Metastatic Liver Carcinoma in the Lung (tissue), 2 donors: ENCODE measurements around a stretch of chr7.

DNA sequence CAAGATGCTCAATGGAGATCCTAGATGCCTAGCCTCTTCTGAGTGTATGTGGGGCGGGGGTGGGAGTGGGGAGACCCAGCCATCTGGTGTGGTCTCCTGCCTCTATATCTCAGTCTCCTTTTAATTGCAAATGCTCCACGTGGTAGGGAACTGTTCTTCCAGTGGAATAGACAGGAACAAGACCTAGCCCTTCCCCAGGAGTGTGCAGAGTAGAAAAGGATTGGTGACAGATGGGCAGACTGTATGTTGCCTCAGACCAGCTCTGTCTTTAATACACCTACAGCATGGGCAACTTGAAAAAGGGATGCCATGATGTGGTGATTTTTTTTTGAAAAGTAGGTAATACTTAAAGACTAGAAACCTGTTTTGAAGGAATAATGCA is 12.6 kb downstream of the CYP3A5 start:
- PRO-cap, 2 experiments: no peak in any of the 2 experiments

DNA sequence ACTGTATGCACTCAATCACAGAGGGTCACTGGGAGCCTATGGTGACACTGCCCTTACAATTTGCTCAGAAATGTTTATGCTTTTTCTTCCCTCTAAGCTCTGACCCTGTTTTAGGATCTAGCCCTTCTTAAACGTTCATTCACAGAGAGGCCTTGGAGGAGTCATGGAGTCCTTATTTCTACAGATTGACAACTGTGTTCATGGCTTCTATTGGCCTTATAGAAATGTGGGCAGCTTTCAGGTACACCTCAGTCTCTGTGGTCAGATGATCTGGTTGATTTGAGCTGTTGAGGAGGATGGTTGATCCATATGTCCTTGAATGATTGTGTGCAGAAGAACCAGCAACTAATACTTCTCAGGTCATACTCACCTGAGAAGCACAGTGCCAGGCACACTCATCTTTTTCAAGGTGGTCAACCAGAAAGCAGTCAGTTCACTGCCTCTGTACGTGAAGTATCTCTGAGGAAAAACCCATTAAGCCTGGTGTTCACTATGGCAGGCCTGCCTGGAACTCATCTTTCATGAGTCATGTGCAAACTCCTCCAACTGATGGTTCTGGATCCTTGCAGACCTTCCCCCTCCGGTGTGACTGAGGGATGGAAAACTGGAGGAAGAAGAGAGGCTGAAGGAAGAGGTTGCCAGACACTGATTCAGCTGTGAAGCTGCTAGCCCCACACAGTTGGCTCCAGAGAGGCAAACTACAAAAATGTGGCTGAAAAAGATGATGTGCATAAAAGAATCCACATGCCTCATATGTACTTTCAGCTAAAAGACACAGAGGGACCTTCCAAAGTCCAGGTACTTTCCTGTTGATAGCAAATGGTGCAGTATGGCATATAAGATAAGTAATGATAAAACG is 2.9 kb downstream of the CYP3A5 start:
- PRO-cap, 2 experiments: peak in 1 of 2 experiments; most common plus-strand start position 641 of the sequence (in 1); most common minus-strand start position 516 of the sequence (in 1)

GRCh38 chr7:100093487-100094521 is 5.0 kb downstream of the COPS6 start:
- PRO-cap, 2 experiments: peak in 2 of 2 experiments; most common minus-strand start chr7:100093592 (in 2)

- PRO-cap, 2 experiments: no peak in any of the 2 experiments
Measured at GRCh38 chr7:100154281-100155319, 3.9 kb downstream of the TRAPPC14 start.

DNA sequence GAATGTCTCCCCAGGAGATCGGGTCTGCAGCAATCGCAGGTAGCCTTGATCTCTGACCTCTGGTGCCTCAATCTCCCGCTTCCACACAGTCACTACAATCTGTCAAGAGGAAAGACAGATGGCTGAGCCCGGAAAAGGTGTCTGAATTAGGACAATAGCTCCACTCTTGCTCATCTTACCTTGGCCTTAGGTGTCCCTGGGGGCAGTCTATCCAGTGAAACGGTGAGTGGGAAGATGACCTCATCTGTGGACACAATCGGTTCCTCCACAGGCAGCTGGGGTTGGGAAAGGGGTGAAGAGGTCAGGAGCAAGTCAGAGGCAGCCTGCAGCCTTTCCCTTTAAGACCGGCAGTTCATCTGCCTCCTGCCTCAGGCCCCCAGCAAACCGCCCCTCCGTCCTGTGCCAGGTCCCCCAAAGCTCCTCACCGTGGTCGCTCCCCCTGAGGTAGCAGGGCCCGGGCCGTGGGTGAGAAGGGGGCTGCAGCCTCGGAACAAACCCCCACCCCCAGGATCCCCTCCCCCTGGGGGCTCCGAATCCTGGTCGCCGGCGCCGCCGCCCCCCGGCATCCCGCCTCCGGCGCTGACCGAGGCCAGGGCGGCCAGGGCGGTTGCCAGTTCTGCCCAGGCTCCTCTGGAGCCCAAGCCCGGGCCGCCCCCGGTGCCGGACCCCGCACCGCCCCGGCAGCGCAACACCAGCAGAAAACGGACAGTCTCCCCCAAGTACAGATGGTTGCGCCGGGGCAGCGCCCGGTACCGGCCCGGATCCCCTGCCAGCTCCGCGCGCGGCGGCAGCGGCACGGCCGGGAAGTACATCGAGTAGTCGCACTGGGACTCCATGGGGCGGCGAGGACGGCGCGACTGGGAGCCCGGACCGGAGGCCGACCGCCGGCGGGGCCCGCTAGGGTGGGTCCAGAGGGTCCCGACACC is 596 bp downstream of the TRAPPC14 start:
- PRO-cap, 2 experiments: peak in 1 of 2 experiments; most common plus-strand start position 293 of the sequence (in 1)

GRCh38 chr7:100210096-100211105 is 9.3 kb upstream of the PVRIG start:
- PRO-cap, 2 experiments: no peak in any of the 2 experiments

DNA sequence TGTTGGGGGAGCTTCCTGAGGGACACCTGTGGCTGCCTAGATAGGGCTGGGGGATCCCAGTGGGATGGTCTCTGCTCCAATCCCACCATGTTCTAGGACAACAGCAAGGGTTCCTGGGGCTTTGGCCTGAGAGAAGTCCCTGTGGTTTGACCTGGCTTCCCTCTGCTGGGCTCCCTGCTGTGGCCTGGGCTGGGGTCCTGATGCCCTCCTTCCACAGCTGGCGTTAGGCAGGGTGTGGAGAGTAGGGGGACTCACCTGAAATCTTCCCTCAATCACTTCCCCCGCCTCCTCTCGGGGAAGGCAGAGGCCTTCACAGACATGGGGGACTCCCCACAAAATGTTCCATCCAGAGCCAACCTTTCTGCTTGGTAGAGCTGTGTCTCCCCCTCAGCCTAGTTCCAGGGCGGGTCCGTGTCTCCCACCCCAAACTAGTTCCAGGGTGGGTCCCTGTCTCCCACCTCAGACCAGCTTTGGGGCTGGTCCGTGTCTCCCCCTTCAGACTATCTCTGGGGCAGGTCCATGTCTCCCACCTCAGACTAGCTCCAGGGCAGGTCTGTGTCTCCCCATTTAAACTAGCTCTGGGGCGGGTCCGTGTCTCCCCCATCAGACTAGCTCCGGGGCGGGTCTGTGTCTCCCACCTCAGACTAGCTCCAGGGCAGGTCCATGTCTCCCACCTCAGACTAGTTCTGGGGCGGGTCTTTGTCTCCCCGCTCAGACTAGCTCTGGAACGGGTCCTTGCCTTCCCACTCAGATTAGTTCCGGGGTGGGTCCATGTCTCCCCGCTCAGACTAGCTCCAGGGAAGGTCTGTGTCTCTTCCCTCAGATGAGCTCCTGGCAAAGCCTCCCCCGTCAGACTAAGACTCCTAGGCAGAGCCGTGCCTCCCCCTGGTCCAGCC is 2.2 kb downstream of the PVRIG start:
- PRO-cap, 2 experiments: no peak in any of the 2 experiments

DNA sequence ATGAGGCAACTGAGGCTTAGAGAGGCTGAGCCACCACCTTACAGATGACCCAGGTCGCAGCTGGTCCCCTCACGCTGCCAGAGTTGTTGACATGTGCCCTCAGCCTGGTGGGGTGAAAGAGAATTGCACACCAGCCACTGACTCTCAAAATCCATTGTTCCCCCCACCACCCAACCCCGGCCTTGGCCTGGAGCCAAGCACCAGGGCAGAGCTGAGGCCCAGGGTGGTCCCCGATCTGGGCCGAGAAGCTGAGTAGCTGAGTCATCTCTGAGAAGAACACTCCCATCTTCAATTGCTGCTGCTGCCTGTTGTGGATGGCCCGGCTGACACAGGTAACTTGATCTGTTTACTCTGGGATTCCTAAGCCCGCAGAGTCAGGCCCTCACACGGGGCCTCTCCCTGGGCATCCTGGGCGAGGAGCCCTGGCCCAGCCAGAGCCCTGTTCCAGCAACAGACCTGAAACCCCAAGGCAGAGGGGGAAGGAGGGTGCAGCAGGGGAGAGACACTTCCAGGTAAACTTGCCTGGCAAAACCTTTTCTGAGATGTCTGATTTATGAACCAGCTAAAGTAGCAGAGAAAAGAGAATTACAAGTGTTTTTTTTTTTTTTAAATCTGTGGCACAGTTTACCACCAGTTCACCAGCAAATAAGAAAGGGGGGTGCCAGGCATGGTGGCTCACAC is 27.6 kb downstream of the PVRIG start:
- PRO-cap, 2 experiments: no peak in any of the 2 experiments

DNA sequence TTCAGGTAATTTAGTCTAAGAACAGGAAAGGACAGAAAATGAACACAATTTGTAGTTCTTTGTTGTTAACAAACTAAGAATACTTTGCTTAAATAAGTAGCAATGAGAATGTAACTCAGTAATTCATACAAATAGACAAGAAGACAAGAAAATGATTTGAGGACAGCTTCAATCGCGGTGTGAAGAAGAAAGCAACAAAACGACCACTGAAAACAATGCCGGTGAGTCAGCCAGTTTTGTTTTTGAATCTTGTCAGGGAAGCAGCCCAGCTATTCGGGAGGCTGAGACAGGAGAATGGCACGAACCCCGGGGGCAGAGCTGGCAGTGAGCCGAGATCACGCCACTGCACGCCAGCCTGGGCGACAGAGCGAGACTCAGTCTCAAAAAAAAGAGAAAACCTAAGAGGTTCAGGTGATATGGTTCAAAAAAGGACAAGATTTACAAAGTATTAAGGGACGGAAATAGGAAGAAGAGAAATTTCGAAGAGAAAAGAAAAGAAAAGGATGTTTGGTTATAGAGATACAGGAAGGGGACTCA is 19.8 kb upstream of the PILRB start:
- PRO-cap, 2 experiments: no peak in any of the 2 experiments

GRCh38 chr7:100367998-100368975 is 5.0 kb upstream of the PILRA start:
- PRO-cap, 2 experiments: peak in 1 of 2 experiments; most common minus-strand start chr7:100368372 (in 1)

DNA sequence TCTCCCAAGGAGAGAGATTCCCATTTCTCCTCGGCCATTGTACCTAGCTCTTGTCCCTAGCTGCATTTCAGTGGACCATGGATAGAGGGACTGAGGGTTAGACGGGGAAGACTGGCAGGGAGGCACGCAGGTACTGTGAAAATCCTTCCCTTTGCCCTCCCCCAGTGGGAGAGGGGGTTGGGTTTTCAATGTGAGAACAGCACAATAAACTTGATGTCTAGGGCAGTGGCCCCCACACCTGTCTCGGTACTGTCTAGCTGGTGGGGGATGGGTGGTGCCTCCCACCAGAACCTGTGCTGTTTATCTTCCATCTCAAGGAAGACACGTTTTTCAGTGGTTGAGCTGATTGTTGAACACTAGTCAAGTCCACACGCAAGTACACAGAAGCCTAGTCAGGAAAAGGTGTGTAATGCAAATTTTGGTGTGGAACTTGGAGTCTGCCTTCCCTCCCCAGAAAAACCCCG is 2.4 kb downstream of the PPP1R35 start:
- PRO-cap, 2 experiments: no peak in any of the 2 experiments

DNA sequence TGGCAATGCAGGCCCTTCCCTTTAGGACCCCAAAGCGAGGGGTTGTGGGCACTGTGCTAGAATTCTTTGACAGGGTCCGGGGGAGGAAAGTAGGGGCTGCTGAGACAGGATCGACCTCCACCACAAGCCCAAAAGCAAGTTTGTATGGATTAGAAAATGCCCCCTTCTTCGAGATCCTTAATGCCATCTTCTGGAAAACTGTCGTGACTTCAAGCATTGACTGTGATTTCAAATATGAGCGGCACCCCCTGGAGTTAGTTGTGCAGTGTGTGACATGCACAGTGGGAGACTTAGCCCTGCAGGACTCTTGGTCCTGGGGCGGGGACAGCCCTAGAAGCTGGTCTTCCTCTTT is 6.6 kb upstream of the SPACDR start:
- PRO-cap, 2 experiments: no peak in any of the 2 experiments

DNA sequence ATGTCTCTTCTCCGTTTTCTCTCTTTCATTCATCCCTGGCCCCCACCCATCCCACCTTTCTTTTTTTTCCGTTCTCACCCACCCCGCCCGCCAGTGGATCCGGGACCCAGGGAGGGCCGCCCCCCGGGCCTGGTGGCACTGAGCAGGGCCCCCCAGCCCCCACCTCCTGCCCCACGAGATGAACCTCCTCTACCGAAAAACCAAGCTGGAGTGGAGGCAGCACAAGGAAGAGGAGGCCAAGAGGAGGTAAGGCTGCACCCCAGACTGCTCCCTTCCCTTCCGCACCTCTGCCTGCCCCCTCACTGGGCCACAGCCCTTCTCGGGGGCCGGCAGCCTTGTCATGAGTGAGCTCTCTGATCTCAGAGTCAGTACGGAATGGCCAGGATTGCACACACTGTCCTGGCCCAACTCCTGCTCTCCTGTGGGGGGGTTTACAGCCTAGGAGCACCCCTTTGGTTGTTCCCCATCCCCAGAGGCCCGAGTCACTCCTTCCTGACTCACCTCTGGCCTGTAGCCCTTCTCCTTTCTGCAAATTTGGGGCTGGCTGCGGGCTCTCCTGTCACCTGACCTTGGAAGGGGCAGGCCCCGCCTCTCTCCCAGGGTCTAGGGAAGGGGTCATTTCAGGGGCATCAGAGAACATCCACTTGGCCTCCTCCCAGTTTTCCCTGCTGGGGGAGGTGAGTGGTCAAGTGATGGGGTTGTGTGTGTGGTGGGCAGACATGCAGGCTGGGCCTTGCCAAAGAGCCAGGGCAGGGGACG is 1.6 kb downstream of the NYAP1 start:
- PRO-cap, 2 experiments: no peak in any of the 2 experiments

DNA sequence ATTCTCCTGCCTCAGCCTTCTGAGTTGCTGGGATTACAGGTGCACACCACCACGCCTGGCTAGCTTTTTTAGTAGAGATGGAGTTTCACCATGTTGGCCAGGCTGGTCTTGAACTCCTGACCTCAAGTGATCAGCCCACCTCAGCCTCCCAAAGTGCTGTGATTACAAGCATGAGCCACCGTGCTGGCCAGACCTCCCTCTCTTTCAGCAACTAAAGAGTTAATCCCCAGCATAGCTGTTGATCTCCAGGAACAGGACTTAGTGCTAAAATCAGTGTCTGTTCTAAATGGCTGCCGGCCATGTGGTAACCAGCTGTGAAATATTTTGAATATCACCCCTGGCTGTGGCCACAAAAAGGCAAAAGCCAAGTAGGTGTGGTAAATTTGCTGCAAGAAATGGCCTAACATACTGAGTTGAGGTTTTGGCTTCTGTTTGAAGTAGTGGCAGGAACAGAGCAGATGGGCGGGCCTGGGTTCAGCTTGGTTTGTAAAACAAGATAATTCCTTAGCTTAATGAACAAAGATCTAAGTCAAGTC is 22.9 kb upstream of the AGFG2 start:
- PRO-cap, 2 experiments: no peak in any of the 2 experiments

DNA sequence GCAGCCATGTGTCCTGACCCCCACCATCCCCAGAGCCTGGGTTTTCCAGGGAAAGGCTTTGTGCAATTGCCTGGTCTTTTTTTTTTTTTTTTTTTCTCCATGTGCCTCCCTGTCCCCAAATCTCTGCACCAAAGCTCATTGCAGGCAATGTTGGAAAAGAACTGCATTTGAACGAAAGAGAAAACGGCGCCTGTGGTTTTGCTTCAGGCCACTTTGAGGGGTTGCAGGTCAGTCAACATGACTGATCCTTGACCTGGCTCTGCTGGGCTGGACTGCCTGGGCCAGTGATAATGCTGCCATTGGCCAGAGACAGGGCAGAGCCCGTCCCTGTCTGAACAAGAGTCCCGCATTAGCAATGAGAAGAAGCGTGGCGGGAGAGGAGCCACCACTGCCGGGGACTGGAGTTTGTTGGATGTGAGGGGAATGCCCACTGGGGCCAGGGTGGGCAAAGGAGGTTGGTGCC is 7.9 kb downstream of the SAP25 start:
- PRO-cap, 2 experiments: no peak in any of the 2 experiments

DNA sequence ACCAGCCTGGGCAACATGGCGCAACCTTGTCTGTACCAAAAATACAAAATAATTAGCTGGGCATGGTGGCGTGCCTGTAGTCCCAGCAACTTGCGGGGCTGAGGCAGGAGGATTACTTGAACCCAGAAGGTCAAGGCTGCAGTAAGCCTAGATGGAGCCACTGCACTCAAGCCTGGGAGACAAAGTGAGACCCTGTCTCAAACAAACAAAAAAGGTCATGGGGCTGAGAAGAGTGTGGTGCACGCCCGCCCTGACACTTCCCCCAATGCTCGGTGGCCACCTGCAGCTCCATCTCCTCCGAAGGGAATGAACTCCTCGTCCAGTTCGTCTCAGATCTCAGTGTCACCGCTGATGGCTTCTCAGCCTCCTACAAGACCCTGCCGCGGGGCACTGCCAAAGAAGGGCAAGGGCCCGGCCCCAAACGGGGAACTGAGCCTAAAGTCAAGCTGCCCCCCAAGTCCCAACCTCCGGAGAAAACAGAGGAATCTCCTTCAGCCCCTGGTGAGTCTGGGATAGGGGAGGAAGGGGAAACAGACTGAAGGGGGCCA is 4.0 kb downstream of the PCOLCE start:
- PRO-cap, 2 experiments: no peak in any of the 2 experiments

- PRO-cap, 2 experiments: peak in 1 of 2 experiments; most common minus-strand start chr7:100612980 (in 1)
Measured at GRCh38 chr7:100612679-100613819, 709 bp downstream of the MOSPD3 start.

DNA sequence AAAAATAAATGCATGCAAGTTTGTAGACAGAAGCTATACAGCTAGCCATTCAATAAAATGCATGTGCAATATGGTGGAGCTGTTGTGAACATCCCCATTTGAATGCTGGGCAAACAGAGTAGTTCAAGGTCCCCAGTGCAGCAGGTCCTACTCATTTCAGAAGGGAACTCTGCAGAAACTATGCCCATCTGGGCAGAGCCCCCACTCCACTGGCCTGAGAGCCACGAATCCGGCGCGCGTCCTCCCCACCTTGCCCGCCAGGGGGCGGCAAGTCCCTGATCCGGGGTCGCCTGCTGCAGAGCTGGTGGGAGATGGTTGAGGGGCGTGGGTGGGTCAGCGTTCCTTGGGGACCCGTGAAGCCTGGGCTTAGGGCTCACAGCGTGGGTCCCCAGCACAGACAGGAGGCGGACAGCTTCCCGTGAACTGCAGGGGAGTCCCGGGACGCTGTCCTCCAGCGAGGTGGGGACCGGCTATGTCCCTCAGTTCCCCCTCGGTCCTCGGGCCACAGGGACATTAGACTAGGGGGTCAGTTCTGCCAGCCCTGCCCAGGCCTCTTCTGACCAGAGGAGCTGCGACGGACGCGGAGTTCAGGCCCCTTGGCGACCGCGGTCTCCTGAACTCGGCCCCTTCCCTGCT is 635 bp upstream of the POP7 start:
- PRO-cap, 2 experiments: no peak in any of the 2 experiments

DNA sequence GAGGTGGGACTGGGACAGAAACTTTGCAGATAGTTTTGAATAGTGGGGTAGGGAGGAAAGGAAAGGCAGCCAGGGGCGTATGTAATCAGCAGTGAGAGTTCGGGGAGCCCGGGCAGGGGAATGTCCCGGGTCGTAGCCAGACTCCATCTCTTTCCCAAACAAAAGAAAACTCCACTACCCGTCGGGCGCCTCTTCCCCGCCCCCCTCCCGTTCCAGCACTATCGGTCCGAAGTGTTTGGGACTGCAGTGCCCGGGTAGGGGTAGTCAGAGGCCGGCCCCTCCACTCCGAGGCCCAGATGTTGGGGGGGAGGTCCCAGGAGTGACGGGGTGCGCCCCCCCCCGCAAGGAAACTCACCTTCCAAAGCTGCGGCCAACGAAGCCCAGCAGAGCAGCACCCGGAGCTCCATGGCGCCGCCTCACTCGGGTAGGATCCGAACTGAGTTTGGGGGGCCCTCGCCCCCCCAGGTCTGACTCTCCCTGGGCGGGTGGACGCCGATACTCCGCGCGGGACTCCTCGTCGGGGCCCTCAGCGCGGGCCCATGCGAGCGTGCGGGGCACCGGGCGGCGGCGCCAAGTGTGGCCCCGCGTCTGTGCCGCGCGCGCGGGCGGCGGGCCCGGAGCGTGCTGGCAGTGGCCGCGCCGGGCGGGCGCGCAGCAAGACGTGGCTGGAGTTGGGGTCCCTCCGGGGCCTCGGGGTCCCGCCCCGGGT is 545 bp downstream of the EPHB4 start:
- PRO-cap, 2 experiments: peak in 1 of 2 experiments; most common plus-strand start position 383 of the sequence (in 1)

GRCh38 chr7:100837041-100837842 is 9.9 kb upstream of the EPHB4 start:
- PRO-cap, 2 experiments: peak in 2 of 2 experiments; most common plus-strand start chr7:100837605 (in 2); most common minus-strand start chr7:100837406 (in 2)